Mononuclear cell (primary cell): ENCODE measurements around the gene TAGLN3.

DNA sequence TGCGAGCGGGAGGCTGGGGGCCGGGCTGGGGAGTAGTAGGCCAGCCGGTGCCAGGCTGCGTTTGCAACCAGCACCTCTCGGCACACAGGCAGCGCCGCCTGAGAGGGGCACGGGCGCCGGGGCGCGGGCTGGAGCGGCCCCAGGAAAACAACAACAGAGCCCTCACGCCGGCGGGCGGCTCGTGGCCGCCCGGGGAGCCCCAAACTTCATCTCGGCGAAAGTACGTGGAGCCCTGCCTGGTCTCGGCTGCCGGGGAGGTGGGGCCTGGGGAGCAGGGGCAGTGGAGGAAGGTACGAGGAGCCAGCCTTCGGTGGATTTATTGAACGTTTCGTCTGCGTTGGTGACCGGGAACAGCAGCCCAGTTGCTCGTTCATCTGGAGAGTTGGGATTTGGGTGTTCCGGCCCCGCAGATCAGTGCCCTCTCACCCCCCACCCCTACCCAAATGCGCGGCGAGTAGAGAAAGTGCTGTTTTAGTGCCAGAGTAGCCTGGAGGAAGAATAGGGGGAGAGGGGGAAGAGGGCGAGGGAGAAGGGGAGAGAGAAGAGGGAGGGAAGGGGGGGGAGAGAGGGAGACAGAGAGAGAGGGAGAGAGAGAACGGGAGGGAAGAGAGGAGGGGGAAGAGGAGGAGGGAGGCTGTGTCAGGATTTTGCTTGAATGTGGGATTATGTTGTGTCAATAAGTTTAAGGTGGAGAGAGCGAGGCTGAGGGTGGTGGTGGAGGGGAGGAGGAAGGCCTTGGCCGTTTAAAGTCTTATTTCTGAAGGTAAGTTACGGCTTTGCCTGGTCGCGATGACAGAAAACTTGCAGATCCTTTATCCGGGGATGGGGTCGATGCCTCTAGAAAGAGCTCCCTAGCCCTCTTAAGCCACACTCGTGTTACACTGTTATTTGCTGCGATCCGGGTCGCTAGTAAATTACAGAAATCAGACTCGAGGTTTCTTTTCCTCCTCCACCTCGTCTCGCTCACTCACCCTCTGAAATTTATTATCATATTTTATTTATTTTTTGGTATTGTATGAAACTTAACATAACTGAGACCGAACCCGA, 993 bp downstream of the BBX start:
- RRBS: 2% methylated on average over 32 of the region's 56 CpGs

DNA sequence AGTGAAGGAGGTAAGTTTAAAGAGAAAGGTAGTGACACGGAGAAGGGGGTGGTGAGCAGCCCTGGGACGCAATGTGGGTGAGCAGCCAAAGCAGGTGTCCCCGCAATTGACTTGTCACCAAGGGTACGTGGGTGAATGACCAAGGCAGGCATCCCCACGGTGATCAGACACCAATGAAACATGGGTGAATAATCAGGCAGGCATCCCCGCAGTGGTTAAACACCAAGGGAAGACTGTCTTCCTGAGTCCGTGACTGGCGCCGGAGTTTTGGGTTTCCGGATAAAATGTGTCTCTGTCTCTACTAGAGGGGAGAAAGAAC, 48.4 kb downstream of the BBX start:
- RRBS: no CpG with 5 or more reads among the region's 10 CpGs

- RRBS: no CpG with 5 or more reads among the region's 13 CpGs
Measured at GRCh38 chr3:107598476-107599734, 76.1 kb downstream of the BBX start.

- RRBS: no CpG with 5 or more reads among the region's 6 CpGs
Measured at GRCh38 chr3:107904670-107905152, 186.1 kb downstream of the CD47 start.

- RRBS: 86% methylated on average over 3 of the region's 9 CpGs
Measured at GRCh38 chr3:107970032-107970824, 120.6 kb downstream of the CD47 start.

- RRBS: no CpG with 5 or more reads among the region's 3 CpGs
Measured at GRCh38 chr3:108055020-108055778, 35.6 kb downstream of the CD47 start.

GRCh38 chr3:108092518-108092915, 1.7 kb upstream of the CD47 start:
- RRBS: no CpG with 5 or more reads among the region's 4 CpGs

DNA sequence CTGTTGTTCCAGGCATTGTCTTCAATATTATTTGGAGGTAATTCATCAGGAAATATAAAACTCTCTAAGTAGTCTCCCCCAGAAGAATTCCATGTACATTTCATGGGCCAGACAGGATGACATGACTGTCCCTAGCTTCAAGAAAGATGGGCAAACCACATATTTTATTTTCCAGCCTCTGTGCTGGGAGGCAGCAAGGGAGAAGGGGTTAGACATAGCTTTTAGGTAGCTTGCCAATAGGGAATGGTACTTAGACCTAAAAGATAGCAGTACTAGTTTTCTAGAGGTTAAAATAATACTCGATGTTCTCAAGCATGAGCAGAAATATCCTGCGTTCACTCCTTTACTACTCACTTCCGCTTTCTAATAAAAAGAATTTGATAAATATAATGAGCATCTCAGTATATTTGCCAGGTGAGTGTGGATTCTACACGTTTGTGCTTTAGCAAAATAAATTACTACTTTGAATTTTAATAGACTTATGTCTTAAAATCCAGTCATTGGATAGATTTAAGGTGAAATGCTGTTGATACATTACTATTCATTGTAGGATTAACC, 39.3 kb upstream of the CD47 start:
- RRBS: no CpG with 5 or more reads among the region's 4 CpGs

- RRBS: no CpG with 5 or more reads among the region's 1 CpG
Measured at GRCh38 chr3:108305459-108305864, 9.1 kb downstream of the HHLA2 start.

GRCh38 chr3:108749320-108749659, 7.9 kb downstream of the RETNLB start:
- RRBS: no CpG with 5 or more reads among the region's 19 CpGs

GRCh38 chr3:111610205-111610615, 15.1 kb upstream of the ZBED2 start:
- RRBS: no CpG with 5 or more reads among the region's 5 CpGs

GRCh38 chr3:111676766-111677300, 2.4 kb downstream of the PLCXD2 start:
- RRBS: no CpG with 5 or more reads among the region's 5 CpGs

DNA sequence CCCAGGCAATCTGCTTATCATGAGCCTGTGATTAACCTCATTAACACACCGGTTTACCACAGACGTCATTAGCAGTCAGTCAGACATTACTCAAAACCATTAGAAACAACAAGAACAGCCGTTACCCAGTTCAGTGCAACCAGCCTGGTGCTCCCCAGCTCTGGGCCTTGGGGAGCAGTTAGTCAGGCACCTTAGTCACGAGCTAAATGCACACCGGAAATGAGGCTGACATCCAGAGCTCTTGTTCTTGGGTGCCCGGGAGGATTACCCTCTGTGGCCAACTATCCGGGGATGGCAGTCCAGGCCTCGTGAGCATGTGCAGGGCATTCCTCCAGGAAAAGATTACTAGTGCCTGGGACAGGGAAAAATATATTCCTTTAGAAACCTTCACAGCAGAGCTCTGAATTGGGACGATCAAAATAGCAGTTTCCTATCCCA, 38.0 kb downstream of the PLCXD2 start:
- RRBS: 100% methylated on average over 1 of the region's 9 CpGs

GRCh38 chr3:111733791-111733990, 59.2 kb downstream of the PLCXD2 start:
- RRBS: no CpG with 5 or more reads among the region's 1 CpG

DNA sequence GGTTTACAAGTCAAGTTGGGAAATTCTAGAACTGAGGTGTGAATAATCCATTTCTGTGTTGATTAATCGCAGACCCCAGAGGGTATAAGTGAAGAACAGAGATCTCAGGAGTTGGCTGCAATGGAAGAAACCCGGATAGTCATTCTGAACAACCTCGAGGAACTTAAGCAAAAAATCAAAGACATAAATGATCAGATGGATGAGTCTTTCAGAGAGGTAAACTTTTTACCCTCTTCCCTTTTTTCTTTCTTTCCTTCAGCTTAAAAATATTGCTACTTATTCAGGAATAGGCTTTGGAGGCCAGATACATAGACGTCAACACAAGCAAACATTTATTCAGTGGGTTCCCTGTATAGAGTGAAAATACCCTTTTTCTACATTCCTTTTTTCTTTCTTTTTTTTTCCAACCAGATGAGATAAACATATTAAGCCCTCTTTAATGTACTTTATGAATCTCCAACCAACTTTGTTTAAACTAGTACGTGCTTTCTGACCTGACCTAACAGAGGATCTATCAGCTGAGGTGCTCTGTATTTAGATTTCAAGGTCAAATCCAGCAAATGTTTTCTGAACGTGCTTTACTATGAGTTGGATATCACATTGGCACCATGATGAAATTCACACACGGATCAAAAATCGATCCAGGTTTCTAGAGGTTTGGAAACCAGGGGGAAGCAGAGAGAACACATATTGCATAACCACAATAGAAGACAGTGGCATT, 59.7 kb upstream of the ABHD10 start:
- RRBS: no CpG with 5 or more reads among the region's 8 CpGs

GRCh38 chr3:111998410-111999448, at the start of gene TAGLN3:
Gene TAGLN3, plus strand, starts transcription at chr3:111998922.
- RRBS: 9% methylated on average over 6 of the region's 29 CpGs

DNA sequence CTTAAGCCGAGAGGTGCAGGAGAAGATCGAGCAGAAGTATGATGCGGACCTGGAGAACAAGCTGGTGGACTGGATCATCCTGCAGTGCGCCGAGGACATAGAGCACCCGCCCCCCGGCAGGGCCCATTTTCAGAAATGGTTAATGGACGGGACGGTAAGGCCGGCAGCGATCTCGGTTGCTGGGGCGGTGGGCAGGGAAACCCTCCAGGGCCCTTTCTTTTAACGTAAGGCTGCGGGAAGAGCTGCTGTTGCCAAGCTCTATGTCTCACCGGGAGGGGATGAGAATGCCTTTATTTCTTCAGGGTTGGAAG, 682 bp downstream of the TAGLN3 start:
- RRBS: 11% methylated on average over 5 of the region's 16 CpGs

DNA sequence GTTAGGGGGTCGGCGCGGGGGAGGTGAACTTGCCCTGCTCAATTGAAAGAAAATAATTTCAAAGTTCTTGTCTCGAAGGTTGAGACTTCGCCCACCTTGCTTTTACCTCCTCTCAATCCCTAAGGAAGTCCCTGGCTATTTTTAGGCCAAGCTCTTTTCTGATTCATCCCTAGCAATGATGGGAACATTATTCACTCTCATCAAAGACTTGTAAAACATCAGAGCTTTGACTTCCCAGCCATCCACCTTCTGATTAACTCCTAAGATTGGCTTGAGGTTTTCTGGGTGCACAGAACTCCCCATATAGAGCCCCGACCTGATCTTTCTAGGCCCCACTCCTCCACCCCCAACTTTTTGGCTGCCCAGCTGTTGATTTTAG, 971 bp downstream of the C3orf52 start:
- RRBS: no CpG with 5 or more reads among the region's 6 CpGs

DNA sequence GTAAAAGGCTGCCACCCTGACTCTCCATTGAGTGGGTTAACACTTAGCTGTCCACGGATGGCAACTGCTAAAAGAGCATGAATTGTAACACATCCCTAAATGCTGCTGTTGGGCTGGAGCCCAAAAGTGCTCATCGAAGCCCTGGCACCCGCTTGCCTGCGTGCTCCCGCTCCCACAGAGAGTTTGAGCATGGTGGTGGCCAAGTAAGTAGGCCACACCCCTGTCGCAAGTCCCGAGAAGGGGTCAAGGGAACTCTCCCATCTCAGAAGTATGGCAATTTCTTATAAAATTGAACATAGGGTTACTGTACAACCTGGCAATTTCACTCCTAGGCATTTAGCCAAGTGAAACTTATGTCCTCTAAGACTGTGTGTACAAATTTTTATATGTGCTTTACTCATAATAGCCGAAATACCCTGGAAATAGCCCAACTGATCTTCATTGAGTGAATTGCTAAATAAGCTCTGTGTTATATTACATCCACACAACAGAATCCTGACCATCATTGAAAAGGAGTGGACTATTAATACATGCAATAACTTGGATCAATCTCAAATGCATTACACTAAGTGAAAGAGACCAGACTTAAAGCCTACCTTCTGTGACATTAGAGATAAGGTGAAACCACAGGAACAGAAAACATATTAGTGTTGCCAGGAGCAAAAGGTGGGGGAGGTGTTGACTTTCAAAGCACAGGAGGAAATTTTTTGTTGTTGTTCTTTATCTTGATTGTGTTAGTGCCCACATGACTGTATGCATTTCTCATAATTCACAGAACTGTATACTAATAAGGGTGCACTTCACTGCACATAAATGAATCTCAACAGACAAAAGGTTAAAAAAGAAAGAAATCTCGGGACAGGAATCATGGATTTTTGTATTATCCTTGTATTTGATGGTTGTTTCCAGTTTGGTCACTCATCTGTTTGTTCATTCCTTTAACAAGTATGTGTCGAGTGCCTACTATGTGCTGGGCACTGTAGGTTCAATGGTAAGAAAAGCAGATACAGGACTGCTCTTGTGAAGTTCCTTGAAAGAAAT, 1.6 kb upstream of the GCSAM start:
- RRBS: no CpG with 5 or more reads among the region's 10 CpGs

DNA sequence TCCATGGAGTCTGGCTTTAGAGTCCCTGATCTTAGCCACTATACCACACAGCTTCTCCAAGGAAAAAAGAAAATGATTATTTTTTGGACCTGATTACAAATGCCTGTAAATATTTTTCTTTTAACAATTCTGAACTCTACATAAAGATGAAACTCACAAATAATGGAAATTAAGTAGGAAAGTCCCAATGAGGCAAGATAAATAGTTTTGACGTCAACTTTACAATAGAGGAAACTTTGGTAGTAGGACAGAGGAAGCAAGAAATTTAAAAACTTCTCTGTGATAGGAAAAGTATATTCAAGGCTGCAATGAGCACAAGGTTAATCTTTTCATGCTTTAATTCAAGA, 4.1 kb downstream of the BTLA start:
- RRBS: no CpG with 5 or more reads among the region's 1 CpG